ENCODE data around the gene FBXL5.

- RRBS: under 1% methylated on average over 7 of the region's 26 CpGs
Measured at GRCh38 chr4:11428356-11428780, 326 bp downstream of the HS3ST1 start.

DNA sequence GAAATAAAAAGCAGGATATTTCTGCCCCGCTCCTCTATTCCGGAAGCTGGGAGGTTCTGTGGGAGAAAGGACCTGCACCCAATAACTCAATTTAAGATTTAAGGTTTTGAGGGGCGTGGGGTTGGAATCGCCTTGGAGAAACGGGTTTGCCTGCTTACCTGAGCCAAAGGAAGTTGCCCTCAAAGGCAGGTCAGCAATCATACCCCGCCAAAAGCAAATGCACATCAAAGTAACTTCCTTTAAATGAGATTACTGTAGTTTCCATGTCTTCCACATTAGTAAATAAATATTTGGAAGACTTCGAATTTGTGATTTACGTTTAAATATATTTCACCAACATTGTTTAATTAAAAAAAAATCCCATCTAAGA lies 999 bp upstream of the HS3ST1 start:
- RRBS: no CpG with 5 or more reads among the region's 8 CpGs

- RRBS: no CpG with 5 or more reads among the region's 5 CpGs
Measured at GRCh38 chr4:11587706-11588184, 159.1 kb upstream of the HS3ST1 start.

- RRBS: no CpG with 5 or more reads among the region's 5 CpGs
Measured at GRCh38 chr4:11635240-11635945, 206.7 kb upstream of the HS3ST1 start.

DNA sequence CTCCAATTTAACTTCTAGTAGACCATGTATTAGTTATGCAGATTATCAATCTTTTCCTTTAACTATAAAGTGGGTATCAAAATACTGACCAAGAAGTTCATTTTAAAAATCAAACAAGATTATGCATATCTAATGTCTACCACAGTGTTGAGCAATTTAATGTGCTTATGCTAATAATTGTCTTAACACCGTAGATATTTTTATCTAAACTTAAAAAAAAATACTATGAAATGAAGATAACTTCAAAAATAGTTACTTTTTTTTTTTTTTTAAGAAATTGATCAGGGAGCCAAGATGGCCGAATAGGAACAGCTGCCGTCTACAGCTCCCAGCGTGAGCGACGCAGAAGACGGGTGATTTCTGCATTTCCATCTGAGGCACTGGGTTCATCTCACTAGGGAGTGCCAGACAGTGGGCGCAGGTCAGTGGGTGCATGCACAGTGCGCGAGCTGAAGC lies 581.0 kb downstream of the RAB28 start:
- RRBS: no CpG with 5 or more reads among the region's 10 CpGs

DNA sequence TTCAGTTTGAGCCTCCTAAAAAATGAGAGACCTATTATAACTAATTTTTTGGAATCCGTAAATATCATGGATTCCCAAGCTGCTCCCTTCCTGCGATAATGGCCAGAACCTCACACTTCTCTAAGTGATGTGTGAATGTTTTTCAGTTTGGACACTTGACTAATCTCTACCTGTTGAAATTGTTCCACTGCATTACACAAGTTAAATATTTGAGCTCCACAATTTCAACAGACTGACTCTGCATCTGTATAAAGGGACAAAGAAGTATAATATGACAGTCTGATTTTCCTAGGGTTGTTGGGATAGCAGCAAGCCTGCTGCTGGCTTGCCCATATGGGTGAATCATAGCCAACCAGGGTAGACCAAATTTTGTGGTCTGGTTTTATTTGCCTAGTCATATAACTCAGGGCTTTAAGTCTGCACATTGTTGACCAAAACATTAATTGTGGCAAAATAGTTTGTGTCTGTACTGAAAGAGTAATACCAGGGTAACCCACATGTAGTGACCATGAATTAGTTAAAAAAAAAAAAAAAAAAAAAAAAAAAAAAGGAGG lies 534.4 kb downstream of the RAB28 start:
- RRBS: no CpG with 5 or more reads among the region's 2 CpGs

DNA sequence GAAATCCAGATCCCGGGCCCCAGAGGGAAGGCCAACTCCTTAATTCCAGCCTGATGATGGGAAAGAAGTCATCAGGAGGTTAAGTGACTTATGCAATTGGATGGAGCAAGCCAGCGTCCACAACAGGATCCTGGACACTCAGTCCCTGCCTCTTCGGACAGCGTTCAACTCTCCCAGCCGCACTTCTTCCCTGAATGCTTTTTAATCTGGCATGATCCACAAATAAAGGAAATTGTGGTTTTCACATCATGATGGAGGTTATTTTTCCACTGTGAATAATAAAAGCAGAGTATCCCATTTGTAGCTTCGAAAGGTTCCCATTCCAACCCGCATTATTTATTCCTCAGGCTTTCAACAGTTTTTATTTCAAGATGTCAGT lies 310.1 kb downstream of the RAB28 start:
- RRBS: no CpG with 5 or more reads among the region's 7 CpGs

DNA sequence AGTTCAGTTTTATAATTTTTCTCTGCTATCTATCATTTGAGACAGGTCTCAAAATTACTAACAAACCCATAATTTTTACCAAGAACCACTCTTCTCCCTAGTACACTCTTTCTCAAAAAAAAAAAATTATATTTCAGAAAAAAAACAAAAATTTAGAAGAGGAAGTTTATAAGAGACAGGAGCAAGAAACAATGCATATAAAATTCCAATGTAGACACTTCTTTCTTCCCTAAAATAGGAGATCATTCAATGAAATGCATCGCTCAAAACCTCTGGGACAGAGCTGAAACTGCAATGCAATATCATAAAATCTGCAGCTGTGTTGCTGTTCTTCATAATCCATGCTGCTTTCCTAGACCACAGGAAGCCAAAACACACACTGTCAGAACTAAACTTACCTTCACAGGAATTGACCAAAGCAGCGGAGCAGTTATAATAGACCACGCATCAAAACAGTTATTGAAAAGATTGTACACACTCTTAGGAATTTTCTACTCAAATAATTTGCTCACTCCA lies 24.5 kb downstream of the RAB28 start:
- RRBS: no CpG with 5 or more reads among the region's 3 CpGs

GRCh38 chr4:13481515-13481902 lies 2.6 kb downstream of the RAB28 start:
- RRBS: no CpG with 5 or more reads among the region's 1 CpG

DNA sequence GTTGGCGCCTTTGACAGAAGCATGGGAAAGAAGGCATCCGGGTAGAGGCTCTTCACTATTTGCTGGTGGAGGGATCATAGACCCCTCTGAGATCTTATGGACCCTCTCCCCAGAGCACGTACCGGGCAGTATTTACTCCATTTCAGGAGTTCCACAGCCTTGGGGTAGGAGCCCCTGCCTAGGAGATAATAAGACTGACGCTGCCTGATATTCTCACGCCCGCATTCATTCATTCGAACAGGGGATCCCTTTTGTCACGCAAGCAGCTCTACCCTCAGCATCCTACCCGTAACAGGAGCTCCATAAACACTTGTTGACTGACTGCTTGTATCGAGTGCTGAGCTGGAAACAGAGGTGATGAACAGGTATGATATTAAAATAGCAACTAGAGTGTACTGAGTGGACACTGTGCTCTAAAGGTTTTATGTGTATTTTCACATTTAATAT lies 1.0 kb downstream of the RAB28 start:
- RRBS: 10% methylated on average over 3 of the region's 11 CpGs

DNA sequence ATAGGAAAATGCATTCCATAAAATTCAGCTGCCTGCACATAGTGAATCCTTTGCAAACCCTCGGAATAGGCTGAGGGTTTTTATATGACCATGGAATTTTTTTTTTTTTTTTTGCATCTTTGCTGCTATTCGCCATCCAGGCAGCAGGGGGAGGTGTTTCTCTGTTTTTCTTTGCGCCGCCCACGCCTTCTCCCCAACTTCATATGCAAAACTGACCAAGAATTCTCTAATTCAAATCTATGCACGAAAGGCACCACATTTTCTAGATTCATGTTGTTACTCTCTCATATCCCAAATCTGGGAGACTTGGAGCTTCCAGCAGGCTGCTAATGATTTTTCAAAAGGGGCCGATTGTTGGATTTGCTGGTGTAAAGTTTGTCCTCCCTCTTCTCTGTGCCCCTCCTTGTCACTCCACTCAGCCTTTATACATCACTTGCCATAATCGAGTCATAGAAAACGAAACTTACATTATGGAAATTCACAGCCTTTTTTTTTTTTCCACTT lies 29.0 kb upstream of the BOD1L1 start:
- RRBS: no CpG with 5 or more reads among the region's 9 CpGs

GRCh38 chr4:14178401-14178731 lies 550.8 kb upstream of the BOD1L1 start:
- RRBS: no CpG with 5 or more reads among the region's 1 CpG

DNA sequence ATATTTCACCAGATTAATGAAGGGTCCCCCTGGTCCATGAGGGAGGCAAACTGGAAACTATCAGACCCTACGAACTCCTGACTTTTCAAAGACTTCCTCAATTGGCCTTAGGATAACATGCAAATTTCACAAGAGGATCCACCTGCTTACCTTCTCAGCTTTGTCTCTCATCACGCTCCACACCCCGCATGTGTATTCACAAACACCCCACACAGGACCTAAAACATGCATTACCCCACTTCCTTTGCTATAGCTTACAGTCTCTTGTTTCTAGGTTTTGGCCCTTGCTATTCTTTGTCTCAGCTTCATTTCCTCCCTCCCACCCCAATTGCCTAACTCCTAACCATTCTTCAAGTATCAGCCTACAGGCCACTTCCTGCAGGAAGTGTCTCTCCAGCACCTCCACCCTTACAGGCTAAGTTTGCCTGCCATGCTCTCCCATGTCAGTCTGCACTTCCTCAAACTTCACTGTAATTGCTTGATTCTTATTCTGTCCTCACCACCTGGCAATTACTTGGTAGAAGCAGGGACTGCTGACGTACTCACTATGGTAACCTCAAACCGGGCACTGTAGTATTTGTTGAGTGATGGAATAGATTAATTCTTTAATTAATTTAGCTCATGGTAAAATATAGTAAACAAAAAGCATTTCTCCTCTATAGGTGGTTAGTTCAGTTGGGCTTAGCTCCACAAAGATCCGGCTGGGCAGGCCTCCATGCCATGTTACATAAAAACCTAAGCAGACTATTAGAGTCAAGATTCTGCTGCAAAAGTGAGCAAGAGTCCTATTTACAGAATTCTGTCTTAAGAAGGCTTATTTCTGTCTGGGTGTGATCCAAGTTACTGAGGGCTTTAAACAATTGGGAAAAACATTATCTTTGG lies 124.9 kb upstream of the CPEB2 start:
- RRBS: no CpG with 5 or more reads among the region's 6 CpGs

DNA sequence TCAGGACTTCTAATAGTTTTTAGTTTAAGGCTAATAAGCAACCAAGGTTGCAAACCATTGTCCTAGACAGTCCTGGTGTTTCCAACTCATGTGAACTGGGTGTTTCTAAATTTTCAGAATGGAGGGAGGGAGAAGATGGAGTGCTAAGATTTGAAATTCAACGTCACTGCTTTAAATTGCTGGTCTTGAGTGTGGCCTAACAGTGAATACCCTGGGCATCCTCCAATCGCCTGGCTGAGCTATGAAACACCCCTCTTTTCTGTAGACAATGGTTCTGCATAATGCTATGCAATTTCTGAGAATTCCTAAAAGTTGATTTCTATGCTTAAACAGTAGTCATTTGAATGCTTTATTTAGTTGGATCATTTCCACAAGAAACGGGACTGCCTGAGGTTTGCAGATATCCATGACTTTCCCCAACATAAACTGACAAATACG lies 1.2 kb downstream of the FBXL5 start:
- RRBS: no CpG with 5 or more reads among the region's 4 CpGs

DNA sequence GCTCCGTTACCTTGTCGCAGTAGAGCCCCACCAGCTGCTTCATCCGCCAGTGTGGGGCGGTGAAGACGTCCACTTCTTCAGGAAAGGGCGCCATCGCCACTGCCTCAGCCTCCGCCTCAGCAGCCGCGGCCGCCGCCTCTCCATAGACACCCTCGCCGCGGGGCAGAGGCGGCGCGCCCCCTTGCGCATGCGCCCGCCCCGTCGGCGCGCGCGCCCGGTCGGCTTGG lies at the start of gene FBXL5:
FBXL5 (minus strand) TSS at position 164 of the 227 bp plus-strand sequence.
- RRBS: no CpG with 5 or more reads among the region's 29 CpGs

GRCh38 chr4:15681913-15682388 lies 324 bp downstream of the FAM200B start:
- RRBS: under 1% methylated on average over 10 of the region's 14 CpGs

GRCh38 chr4:15682389-15682612 lies 674 bp downstream of the FAM200B start:
- RRBS: no CpG with 5 or more reads among the region's 1 CpG

DNA sequence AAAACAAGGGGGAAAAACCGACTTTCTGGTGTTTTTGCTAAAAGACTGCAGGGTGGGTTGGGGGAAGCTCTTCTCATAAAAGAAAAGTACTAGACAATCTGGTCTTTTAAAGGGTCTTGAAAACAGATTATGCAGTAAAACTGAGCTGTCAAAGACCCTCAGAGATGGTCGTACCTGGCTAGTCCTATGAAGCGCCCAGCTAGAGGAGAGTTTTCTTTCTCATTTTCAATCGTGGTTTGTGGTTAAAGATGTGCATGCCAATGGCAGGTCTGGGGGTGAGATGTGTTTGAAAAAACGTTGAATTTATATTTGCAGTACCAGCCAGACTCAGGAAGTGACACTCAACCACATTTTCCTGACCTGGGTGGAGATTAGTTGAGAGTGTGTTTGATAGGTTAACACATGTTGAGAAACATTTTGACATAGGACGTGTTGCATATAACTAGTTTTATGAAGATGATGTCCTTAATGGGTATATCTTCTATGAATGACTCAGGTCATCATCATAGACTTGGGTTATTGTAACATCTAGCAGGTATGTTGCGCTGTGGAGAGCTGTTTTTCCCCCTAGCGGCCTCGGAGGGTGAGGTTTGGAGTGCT lies 21.9 kb upstream of the CD38 start:
- RRBS: no CpG with 5 or more reads among the region's 9 CpGs

GRCh38 chr4:15833579-15834388 lies 55.7 kb downstream of the CD38 start:
- RRBS: no CpG with 5 or more reads among the region's 4 CpGs

DNA sequence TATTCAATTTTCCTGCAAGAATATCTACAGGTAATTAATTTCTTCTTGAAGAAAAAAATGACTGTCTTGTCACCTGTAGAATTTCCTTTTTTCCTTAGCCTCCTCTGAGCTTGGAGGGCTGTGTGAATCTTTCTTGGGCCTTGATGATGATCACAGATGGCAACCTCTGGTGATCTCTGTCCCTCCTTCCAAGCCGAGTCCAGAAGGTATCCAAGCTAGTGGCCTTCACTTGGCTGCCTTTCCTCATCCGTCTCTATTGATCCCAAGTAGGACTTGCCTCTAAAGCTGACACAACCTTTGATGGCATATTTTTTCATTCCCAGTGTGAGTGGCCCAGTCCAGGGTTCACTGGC lies 62.4 kb downstream of the CD38 start:
- RRBS: no CpG with 5 or more reads among the region's 2 CpGs

All from retinal pigment epithelial cell (primary cell).